A375 (cell line): ENCODE results near the genes OVCH1 and IPO8.

DNA sequence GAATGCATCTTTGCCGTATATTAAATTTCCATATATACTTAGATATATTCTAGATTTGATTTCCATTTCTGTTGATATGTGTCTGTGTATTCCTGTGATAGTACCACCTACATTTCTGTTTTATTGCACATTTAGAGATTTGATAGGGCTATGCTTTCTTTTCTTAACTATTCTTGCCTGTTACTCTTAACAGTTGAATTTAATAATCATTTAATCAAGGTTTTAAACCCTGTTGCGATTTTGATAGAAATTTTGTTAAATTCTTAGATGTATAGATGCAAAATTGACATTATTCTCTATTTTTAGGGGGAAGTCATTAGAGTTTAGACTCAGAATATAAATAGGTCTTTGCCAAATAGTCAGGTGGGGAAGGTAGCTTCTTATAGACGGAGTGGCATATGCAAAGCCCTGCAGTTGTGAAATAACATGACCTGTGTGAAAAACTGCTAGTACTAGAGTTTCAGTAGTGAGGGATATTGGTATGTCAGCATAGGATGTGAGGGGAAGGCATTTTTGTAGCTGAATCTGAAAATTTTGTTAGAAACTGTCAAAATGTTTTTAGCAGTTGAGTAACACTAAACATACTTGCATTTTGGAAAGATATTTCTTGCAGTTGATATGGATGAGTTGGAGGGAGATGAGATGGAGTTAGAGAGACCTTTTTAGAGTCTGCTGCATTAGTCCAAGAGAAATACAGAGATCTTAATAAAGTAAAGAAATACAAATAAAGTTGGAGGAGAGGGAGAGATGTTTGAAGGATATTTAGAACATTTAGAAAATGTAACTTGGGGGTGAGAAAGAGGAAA lies 133.4 kb downstream of the CCDC91 start:
- RAMPAGE, long total RNA = no peak

DNA sequence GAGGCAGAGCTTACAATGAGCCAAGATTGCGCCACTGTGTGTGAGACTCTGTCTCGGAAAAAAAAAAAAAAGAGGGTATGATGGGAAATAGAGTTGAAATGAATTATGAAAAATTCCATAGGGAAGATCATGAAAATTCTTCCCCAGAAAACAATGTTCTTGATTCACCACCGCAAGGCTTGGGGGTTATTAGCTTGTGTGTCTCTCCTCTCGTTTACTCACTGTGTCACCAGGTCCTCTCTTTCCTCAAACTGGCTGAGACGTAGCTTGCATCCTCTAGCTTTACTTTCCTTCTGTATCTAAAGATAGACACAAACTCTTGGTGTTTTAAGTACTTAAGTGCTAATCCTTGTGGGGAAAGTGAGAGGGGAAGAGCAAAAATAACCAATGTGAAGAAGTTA lies 10.4 kb downstream of the FAR2 start:
- RAMPAGE, long total RNA = no peak

DNA sequence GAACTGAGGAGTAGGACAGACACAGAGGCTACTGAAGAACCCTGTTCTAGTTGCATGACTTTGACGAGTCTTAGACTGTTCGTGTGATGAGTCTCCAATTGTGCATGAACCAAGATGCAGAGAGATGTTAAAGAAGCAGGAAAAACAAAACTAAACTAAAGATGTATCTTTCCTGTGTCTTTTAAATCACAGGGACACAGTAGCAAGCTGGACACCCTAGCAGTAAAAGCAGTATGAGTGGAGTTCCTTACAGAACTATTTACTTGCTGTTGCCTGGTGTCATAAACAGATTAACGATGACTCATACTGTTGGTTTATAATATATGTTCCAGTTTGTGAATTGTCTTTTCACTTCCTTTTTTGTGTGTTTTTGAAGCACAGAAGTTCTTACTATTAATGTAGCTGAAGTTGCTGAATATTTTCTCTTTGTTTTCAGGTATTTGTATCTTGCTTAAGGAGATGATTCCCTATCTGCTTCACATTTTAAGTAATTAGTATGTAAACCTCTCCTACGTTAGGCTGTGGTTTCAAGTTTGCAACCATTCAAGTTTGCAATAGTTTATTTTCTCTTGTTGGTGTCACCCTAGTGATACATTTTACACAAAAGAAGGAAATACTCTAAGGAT lies 15.7 kb downstream of the FAR2 start:
- RAMPAGE, long total RNA = no peak

DNA sequence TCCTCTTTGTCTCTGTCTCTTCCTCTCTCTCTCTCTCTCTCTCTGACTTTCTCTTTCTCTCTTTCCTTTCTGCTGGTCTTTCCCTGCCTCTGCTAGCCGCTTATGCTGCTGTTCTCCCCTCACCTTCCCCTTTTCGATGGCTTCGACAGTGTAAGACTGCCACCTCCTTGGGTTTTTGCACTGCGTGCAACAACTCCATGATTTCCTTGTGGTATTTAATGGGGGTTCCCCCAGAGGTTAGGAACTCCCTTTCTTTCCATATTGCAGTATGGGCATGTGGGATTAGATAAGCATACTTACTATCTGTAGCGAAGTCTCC lies 21.6 kb downstream of the FAR2 start:
- RAMPAGE, long total RNA = no peak

GRCh38 chr12:29208166-29208495 lies 59.1 kb downstream of the FAR2 start:
- RAMPAGE, long total RNA = no peak

- RAMPAGE, long total RNA = no peak
Measured at GRCh38 chr12:29223623-29223868, 74.5 kb downstream of the FAR2 start.

GRCh38 chr12:29317529-29318204 lies 63.3 kb downstream of the ERGIC2 start:
- RAMPAGE, long total RNA = no peak

- RAMPAGE, long total RNA = no peak
Measured at GRCh38 chr12:29497332-29498125, at the start of gene OVCH1. Gene OVCH1 (minus strand): TSS chr12:29497686.

DNA sequence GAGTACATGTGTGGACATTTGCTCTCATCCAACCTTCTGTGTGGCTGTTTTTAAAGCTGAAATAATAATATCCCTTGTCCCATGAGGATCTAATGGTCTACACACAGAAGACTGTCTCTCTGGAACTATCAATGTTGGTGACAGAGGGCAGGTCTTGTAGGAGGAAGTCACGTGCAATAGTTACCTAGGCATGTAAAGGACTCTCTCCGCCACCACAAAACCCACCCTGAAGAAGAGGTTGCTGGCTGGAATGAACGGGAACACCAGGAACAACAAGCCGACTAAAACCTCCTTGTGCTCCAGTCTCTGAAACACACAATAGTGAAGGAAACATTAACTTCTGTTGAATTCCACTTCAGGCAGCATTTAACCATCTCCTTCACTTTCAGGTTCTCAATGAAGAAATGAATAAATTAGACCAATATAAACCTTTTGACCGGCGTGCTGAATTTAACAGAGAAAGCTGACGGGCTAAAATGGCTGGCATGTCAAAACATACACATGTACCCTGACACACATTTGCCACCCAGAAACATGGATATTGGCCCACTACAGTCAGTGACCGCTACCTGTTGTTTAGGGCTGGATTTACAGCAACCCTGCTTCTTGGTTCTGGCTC lies 106.6 kb upstream of the OVCH1 start:
- RAMPAGE, long total RNA = no peak

- RAMPAGE, long total RNA = no peak
Measured at GRCh38 chr12:30404575-30404774, 291.2 kb downstream of the IPO8 start.

GRCh38 chr12:30630647-30631269 lies 64.9 kb downstream of the IPO8 start:
- RAMPAGE, long total RNA = no peak

GRCh38 chr12:30695247-30696333 lies at the start of gene IPO8:
Gene IPO8 (minus strand): TSS chr12:30695869.
- RAMPAGE, long total RNA = no peak

- RAMPAGE, long total RNA = no peak
Measured at GRCh38 chr12:31355410-31355774, 29.4 kb upstream of the SINHCAF start.

DNA sequence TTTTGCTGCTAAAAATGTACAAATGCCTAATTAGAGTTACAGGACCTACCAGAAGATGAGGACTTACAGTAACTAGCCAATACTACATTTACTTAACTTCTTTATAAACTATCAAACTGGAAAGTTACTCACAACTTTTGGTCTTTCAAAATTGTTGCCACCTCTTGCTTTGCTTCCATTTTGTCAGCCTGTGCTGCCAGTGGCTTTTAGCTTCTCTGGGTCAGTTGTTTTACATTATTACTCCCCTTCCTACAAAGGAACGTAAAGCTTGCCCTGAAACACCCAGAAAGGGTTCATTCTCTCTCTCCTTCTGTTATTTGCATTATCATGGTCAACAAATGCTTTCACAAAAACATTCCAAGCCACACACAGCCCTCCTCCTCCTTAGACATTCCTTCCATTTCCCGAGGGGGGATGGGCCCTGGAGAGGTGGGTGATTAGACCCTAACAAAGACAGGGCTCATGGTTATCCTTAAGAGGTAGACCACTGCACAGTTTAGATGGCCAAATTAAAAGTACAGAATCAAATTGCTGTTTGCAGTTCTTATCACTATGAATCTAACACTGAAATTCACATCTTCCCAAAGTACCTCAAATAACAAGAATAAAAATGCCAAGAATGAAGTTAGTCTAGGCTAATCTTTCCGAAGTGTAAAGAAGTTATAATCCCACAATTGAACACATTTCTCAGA lies 60.4 kb upstream of the SINHCAF start:
- RAMPAGE, long total RNA = no peak

- RAMPAGE, long total RNA = no peak
Measured at GRCh38 chr12:31650916-31651299, 8.6 kb upstream of the ETFBKMT start.

- RAMPAGE, long total RNA = no peak
Measured at GRCh38 chr12:31874877-31875909, 83.1 kb upstream of the H3-5 start.

DNA sequence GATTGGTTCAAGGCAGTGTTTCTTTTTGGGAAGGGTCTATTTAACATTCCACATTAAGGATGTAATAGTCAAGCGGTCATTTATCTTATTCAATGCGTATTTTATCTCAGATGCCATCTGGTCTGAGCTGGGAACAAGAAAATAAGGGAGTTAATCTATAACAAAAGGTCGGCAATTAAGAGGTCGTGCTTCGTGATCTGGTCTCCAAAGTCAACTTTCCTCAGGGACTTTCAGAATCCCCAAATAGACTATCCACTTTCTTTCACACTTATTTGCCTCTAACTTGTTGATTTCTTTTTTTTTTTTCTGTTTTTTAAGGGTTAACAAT lies 573 bp upstream of the RESF1 start:
- RAMPAGE, long total RNA = no peak

GRCh38 chr12:31961925-31962640 lies 2.9 kb downstream of the RESF1 start:
- RAMPAGE, long total RNA = no peak

DNA sequence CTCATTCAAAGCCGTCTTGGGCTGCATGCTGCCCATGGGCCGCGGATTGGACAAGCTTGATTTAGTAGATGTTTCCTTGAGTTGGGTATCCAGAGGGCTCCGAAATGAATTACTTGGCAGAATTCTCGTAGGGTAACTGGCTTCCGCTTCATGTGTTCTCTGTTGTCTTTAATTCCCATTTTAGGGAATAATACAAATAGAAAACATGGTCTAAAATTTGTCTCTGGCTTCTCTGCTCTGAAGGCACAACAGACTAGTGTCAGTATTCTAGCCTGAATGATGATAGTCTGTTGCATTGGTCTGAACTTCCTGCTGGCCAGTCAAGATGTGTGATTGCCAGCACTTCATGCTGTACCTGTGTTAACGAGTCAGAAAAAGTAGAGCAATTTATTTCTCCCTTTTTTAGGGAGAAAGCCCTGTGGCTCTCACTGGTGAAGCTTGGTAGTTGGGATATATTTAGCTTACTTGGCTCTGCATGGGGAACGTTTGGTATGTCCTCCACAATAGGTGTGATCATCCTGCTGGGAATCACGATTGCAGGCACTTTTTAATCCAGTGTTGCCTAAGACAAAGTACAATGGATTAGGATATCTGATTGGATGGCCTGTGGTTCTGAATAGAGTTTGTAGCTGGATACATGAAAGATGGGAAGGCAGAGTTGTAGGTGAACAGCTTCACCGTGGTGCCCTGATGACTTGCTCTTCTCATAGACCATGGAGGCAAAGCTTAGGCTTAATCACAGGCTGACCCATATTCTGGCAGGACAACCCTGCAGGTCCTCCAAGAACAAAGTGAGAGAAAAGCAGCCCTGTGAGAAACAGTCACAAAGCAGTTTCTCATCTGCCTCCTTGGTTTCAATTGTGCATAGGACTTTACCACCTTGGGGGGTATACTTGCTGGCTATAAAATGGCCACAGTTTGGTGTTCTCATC lies 7.3 kb downstream of the RESF1 start:
- RAMPAGE, long total RNA = no peak

DNA sequence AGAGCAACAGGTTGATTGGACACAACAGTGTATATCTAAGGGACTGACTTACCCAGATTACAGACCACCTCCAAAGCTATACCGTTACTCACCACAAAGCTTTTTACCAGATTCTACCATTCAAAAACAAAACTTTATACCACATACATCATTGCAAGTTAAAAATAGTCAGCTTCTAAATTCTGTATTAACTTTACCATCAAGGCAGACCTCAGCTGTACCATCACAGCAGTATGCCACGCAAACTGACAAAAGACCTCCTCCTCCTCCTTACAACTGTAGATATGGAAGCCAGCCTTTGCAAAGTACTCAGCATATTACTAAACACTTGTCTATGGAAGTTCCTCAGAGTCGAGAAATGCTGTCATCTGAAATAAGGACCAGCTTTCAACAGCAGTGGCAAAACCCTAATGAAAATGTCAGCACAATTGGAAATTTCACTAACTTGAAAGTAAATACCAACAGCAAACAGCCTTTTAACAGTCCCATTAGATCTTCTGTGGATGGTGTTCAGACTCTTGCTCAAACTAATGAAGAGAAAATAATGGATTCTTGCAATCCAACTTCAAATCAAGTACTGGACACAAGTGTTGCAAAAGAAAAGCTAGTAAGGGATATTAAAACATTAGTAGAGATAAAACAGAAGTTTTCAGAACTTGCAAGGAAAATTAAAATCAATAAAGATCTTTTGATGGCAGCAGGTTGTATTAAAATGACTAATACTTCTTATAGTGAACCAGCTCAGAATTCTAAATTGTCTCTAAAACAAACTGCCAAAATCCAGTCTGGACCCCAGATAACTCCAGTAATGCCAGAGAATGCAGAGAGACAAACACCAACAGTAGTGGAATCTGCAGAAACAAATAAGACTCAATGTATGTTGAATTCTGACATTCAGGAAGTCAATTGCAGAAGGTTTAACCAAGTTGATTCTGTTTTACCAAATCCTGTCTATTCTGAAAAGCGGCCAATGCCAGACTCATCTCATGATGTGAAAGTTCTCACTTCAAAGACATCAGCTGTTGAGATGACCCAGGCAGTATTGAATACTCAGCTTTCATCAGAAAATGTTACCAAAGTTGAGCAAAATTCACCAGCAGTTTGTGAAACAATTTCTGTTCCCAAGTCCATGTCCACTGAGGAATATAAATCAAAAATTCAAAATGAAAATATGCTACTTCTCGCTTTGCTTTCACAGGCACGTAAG lies 22.7 kb downstream of the RESF1 start:
- RAMPAGE, long total RNA = no peak